Fibroblast of villous mesenchyme (primary cell): ENCODE results near the gene HSD17B7.

DNA sequence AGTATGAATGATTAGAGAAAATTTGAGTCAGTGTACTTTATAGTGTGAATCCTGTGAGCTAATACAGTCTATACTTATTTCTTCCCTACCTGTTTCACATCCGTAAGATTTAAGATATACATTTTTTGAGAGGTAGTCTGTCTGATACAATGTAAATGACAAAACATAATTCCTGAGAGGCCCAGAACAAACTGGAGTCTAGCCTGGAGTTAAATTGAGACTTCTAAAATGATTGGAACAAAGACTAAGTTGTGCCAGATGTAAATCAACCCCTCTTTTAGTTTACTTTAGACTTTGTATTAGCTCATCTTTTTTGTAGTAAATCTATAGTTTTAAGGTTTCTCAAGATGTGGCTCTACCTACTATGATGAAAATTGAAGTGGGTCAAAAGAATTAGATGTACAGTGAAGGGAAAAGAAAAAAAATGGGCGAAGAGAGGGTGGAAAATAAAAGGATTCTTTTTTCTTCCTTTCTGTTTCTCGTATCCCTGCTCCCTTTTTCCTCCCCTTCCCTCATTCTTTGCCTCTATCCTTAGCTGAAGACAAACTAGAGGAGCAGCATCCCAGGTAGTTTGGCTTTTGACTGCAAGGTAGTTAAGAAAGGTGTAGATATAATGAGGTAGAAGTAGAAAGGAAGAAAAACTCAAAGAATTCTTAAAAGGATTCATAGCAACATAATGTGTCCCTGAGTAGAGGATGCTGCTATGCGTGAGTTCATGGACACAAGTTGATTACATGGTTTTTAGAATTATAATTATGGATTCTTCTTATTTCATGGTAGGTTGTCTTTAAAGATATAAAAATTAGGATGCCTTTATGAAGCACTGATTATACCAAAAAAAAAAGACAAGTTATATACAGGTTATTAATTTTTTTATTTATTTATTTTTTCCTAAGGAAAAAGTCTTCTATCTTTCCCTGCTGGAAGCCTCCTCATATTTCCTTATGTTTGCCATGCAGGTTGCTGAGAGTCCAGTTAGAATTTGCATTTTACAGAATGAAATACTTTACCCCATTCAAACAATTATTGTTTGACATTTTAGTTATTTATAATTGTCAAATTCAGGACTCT lies 25.9 kb downstream of the UHMK1 start:
- CAGE, long polyA plus RNA, result no peak

- CAGE, long polyA plus RNA, result no peak
Measured at GRCh38 chr1:162625870-162626727, 6.2 kb upstream of the DDR2 start.

- CAGE, long polyA plus RNA, result no peak
Measured at GRCh38 chr1:162772671-162773209, 17.8 kb upstream of the HSD17B7 start.

- CAGE, long polyA plus RNA, result no peak
Measured at GRCh38 chr1:162790156-162791114, at the start of gene HSD17B7. Gene HSD17B7, plus strand, starts transcription at chr1:162790702.

- CAGE, long polyA plus RNA, result no peak
Measured at GRCh38 chr1:162913306-162913823, 52.4 kb upstream of the CCDC190 start.

DNA sequence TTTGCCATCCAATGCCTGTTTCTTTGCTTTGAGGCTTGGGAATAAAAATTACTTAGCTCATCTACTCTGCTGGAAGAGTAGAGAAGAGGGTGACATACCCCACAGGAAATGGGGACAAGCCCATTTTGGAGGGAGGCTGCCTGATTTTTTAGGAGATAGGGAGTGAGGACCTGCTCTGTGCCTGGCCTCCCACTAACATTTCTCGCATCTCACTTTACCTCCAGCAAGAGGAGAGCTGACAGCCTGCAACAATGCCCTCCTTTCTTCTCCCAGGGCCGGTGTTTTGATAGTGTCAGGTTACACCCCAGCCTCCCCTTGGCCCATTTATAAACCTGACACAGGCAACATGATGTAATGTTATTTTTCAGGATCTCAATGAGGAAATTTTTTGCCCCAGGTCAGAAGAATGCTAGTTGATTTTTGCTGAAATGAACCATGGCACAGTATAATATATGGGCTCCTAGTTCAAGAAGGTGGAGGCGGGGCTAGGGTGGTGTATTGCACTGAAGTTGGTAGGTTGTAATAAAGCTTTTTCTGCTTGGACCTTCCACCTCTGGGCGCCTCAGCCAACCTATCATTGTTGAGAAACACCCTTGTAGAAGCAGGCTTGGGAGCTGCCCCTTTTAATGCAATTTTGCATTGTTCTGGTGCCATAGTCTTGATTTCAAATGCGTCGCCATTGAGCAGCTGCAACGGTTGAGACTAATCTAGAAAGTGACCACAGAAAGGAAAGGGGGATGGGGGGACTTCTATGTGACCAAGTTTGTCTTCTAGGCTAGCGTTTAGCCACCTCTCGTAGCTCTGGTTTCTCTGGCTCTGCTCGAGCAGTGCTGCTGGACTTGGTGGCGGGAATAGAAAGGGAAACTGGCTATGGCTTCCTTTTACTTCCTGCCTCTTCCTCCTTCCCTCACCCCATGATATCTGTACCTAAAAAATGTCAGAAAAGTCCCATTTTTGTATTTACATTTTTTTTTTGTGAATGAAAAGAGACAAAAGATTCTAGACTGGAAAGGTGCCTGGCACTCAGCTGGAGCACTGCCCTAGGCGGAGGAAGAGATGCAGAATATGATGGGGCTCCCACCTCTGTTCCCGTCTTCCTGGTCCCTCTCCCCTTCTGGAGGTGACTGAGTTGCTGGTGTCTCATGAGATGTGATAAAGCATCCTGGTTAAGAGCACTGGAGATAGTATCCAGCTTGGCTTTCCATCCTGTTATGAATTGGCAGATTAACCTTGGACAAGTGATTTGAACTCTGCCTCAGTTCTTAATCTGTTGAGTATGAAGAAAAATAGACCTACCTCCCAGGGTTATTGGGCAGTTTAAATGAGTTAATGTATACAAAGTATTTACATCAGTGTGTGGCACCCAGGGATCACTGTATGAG lies 53.2 kb downstream of the PBX1 start:
- CAGE, long polyA plus RNA, result no peak

- CAGE, long polyA plus RNA, result no peak
Measured at GRCh38 chr1:164703546-164703900, 144.5 kb downstream of the PBX1 start.

DNA sequence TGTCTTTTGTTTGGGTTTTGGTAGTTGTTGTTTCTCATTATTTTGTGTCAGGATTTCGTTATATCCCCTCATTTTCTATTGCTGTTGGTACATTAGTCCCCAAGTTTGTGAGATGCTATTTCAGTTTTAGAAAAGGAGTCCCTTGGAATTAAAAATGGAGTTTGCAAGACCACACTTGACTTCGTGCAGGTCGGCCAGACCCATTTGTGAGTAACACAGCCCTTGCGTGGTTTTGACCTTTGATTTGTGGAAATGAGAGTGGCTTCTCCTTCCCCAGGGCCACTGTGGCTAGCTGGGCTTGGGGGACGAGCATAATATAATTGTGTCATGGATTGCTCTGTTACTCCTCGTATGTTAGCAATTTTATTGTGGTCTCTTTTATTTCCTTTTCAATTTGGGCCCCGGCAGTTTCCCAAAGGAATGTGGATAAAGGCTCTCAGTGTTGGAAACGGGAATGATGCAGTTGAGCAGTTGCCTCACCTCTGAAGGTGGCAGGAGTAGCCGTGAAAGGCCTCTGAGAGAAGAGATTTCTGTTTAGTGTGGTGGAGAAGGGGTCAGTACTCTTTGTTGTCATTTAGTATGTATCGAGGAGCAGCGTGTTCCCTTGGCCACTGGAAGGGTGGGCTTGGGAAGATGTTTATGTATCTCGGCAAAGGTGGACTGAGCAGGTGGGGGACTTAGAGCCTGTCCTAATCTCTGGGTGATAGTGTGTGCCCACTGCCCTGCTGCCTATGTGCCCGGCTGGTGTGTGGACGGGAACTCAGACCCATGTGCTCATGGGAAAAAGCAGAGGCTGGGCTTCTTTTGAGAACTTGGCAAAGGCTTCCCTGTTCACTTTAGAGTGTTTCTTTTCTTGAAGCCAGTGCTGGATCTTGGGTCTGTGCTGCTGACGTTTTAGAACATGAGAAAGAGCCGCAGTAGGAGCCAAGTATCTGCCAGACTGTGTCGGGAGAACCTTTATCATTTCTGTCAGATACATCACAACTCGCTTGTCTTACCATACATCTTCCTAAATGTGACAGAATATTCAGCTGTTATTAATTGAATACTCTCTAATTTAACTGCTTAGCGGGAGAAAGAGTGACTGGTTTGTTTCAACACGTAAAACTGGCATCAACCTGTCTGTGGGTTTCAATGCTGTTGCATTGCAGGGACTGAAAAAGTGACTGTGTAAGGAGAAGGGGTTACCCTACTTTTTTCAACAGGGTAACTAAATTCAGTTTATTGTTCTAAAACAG lies 194.9 kb downstream of the PBX1 start:
- CAGE, long polyA plus RNA, result no peak

DNA sequence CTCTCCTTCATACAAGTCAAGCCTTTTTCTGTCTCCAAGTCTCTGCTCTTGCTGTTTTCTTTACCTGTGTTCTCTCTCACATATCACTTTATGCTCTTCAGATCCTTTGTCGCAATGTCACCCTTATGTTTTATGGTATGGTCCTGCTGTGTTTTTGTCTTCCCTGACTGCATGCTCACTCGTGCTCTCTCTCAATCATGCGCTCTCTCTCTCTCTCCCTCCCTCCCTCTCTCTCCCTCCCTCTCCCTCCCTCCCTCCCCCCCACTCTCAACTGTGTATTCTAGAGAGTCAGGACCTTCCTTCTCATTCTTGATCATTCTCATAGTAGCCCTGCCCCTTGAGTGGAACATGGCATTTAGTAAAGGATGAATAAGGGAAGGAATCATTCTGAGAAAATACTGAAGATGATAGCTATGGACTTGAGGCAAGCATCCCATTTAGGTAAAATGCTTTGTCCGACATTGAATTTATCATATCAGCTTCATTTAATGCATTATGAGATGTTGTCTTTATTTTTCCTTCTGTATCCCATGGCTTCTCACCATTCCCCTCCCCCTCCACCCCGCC lies 3.6 kb downstream of the MGST3 start:
- CAGE, long polyA plus RNA, result no peak

GRCh38 chr1:165696649-165697174 lies 1.6 kb downstream of the ALDH9A1 start:
- CAGE, long polyA plus RNA, result no peak

- CAGE, long polyA plus RNA, result no peak
Measured at GRCh38 chr1:165827199-165827416, 306 bp upstream of the UCK2 start.

- CAGE, long polyA plus RNA, result no peak
Measured at GRCh38 chr1:165884145-165884611, 56.8 kb downstream of the UCK2 start.

DNA sequence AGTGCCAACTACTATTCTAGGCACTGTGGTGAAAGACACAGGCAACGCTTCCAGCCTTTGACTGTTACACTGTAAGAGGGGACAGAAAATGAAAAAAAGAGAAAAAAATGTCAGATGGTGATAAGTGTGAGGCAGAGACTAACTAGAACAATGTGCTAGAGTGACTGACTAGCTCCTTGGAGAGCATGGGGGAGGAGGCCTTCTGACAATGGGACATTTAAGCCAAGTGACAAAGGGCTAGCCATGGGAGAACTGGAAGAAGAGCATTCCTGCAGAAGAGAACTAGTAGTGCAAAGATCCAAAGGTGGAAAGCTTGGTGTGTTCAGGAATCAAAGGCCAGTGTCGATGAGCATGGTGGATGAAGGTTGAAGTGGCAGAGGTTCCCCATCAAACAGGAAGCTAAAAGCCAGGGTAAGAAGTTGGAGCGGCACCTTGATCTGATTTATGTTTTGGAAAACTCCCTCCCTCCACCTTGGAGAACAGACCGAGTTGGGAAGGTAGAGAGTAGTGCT lies 25.8 kb downstream of the STYXL2 start:
- CAGE, long polyA plus RNA, result no peak

DNA sequence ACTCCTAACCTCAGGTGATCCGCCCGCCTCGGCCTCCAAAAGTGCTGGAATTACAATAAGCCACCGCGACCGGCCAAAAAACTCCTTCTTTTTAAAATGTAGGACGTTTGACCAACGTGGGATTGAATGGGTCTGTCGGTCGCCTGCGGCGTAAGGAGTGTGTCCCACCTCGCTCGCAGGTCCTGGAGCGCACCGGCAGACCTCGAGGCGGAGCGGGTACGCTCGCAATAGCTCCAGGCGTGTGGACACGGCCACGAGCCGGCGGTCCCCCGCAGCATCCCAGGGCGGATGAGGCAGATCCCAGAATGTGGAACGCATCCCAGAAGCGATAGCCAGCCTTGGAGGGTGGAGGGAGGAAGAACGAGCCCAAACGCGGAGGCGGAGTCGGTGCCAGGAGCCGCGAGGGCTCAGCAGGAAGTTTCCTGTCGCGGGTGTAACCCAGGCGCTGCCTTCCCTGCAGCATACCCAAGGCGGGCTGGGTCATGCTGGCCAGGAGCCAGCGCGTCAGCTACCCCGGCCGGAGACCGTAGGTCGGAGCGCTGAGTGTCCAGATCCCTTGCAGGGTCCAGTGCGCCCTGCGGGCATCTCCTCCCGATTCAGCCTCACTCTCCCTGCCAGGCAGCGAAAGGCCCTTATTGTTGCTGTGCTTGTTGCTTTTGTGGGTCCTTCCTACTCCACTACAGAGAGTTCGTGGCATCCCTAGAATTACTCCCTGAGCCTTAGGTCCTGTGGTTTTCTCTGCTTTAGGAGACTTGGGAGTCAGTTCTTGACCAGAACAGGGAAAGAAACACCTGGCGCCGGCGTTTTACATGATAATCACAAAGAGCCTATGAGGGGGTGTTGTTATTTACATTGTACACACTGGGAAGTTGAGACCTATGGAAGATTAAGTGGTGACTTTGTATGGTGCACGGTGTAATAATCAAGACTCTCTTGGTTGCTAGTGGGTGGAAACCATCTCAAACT lies 27.6 kb downstream of the STYXL2 start:
- CAGE, long polyA plus RNA, result no peak

- CAGE, long polyA plus RNA, result no peak
Measured at GRCh38 chr1:167239214-167240160, 18.8 kb downstream of the POU2F1 start.

DNA sequence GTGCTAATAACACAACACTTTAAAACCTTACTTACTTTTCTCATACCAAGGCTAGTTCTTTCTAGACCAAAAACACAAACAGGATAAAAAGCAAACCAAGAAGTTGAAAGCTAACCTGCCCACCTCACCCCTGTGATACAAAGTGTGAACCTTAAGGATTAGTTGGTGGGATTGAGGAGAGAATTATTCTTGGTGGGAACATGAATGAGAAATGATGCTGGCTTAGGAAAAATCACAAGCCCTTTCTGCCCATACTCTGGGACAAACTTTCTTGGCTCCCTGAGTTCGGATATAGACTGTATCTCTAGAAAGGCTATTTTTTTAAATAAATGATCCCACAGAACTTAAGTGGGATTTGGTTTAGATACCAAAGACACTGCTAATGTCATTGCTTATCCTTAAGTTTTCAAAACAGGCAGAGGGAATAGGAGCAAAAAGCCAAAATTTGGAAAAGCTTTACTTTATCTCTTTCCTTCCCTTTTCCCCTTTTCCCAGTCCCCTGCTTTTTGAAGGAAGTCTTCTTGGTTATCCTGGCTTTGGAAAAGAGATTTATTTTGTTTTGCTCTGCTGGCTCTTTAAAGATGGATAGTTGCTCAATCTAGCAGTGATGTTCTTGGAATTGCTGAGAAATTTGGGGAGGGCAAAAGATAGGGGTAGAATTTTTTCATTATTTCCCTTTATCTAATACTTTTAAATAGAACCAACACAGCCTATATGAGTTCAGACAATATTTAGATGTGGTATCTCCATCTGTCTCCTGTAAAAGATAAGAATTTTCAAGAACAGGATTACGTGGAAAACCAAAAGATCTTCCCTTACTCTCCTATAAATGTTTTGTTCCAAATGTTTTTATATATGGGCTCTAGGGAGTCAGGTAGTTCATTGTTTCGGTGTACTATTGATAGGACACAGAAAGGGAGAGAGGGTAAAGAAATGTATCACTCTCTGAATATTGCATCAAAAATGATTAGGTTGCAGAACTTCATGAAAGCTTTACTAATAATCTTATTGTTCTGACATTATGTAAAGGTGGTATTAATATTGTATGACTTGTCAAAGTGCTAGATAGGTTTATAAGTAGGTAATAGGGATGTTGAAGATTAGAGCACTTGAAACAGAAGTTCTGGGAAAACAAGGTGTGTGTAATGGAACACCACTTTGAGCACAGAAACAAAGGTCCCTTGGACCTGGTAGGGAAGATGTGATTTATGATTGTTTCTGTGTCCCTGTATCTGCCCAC lies 95.5 kb downstream of the CD247 start:
- CAGE, long polyA plus RNA, result no peak

- CAGE, long polyA plus RNA, result no peak
Measured at GRCh38 chr1:167427482-167428131, 90.7 kb downstream of the CD247 start.

DNA sequence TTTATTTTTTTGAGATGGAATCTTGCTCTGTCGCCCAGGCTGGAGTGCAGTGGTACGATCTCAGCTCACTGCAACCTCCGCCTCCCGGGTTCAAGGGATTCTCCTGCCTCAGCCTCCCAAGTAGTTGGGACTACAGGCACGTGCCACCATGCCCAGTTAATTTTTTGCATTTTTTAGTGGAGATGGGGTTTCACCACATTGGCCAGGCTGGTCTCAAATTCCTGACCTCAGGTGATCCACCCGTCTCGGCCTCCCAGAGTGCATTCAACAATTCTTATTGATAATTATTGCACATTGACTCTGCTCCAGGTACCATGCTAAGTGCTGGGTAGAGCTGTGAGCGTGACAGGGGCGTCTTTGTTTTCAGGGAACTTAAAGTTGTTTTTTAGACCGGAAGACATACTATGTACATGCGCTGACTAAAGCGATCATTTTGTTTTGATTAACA lies 4.2 kb downstream of the CD247 start:
- CAGE, long polyA plus RNA, result no peak

DNA sequence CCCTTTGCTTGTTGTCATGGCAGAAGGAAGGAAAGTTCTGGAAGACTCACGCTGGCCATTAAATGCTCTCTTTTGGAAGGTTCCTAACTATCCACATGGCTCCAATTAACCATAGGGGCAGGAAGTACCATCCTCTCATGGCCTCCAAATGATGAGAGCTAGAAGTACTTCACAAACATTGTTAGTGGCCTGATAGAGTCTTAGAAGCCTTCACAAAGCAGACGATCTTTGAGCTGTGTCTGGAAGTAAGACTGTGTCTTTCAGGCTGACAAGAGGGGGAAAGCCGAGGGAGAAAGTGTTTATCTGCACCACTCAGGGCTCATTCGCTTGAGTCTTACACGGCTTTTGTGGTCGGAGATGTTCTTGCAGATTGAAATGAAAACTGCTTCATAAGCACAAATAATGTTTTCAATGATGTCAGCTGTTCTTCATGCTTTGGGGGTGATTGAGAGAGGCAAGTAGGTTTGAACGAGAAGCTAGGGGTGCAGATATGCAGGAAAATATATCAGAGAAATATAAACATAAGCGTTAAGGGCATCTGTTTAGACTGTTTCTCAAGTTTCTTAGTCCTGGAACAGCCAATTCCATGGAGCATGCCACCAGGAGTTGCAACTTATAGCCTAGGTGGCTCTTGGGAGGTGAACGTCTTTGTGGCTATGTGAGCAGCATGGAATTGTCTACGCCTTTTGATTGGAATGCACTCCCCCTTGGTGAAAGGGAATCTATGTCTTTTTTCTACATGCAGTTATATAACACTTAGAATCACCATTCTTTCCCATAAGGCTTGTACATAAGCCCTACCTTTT lies 12.2 kb downstream of the RCSD1 start:
- CAGE, long polyA plus RNA, result no peak

DNA sequence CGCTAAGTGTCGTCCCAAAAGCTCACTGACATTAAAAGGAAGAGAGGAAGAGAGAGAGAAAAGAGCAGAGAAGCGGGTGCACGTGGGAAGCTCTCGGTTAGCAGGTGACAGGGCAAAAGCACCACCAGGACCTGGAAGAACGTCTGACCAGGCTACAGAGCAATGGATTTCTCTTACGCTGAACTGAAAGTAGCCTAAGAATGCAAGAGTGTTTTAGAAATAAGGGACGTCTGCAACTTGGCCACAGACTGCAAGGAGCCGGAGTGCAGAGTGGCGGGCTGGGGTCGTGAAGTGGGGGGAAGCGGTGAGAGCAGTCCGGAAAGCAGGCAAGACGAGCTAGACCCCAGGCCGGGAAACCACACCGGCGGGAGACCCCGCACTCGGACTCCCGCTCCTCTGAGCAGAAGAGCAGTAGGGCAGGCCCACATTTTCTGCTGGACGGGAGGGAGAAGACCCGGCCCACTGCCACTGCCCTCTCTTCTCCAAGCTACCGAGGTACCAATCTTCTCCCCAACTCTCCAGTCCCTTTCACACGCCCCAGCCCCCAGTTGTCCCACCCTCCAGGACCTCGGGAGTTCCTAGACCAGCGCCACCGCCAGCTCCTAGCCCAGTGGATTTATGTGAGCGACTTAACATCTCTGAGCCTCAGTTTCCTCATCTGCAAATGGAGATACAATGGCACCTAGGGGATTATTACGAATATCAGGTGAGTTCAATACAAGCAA lies 8.2 kb upstream of the MPZL1 start:
- CAGE, long polyA plus RNA, result no peak